Neural crest cell (in vitro differentiated cells): ENCODE measurements around the gene TLR5.

DNA sequence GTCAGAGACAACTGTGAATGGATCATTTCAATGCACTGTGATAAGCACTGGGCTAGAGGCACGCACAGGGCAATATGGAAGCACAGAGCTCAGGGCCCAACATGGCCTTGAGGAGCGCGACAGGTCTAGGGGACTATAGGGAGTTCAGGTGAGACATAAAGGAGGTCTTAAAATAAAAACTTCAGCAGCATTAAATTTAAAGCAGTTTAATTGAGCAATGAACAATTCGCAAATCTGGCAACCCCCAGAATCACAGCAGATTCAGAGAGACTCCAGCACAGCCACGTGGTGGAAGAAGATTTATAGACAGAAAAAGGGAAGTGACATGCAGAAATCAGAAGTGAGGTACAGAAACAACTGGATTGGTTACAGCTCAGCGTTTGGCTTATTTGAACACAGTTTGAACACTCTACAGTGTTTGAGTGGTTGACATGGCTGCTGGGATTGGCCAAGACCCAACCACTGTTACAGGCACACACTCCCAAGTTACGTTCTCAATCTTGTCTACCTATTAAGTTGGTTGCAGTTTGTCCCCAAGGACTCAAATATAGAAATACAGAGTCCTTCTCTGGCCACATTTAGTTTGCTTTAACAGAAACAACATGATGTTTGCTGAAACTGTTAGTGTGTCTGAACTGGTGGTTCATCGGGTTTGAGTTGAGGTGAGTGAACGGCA lies 219.8 kb downstream of the HLX start:
- PRO-cap: no peak

DNA sequence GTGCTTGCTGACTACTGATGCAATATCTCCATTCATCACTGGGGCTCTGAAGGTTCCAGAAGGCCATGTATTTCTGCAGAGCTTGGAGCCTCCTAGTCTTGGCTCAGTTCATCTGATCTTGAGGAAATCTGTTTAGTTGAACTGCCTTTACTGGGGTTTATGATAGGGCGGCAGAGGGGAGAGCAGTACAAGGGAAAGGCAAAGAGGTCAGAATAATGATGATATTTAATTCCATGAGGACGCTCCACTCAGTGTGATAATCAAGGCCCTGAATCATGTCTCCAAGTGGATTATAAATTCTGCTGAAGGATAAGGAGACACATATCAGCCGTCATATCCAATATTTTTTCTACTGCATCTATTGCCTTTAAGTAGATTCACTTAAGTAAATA lies 394.5 kb downstream of the HLX start:
- PRO-cap: no peak

GRCh38 chr1:221698841-221699407 lies 43.0 kb downstream of the DUSP10 start:
- PRO-cap: no peak

- PRO-cap: no peak
These were observed 40.2 kb downstream of the DUSP10 start for GRCh38 chr1:221701574-221702214.

DNA sequence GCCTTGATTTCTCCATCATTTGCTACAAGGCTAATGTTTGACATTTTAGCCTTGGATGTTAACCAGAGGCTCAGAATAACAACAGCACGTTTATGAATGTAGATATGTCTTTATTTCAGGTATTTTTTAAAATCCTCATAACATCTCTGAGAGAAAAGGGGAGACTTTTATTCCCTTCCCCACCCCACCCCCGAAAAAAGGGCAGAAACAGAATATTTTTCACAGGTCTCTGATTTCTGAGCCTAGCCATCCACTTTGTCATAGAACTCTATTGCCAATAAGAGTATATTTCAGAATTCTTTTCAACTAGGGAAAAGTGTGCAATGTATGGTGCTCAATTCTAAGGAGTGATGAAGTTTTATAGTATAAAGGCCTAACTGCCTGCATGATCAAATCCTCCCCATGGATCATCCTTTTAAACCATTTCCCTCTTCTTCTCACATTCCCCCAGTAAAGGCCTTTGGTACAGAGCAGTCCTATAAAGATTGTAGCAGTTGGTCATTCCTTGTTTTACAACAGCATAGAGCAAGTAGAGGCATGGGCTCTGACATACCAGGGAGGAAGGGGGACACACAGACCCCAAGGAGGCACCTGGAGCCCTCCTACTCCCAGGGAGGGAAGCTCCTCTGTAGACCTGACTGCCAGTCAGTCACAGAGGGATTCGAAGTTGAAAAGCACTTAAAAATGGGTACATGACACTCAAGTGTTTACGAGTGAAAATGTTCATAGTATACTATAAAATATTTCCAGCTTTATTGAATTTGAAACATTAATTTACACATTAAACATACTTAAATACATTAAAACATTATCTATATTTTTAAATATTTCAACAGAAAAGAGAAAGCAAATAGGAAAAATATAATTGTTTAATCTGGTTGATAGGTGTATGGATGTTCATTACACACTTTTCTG lies 6.9 kb downstream of the DUSP10 start:
- PRO-cap: no peak

GRCh38 chr1:221738687-221739832 lies 2.8 kb downstream of the DUSP10 start:
- PRO-cap: no peak

GRCh38 chr1:221742190-221742577 lies 295 bp upstream of the DUSP10 start:
- PRO-cap: bidirectional peak, plus-strand start at chr1:221742413, minus-strand start at chr1:221742089

GRCh38 chr1:221809529-221809969 lies 67.7 kb upstream of the DUSP10 start:
- PRO-cap: no peak

DNA sequence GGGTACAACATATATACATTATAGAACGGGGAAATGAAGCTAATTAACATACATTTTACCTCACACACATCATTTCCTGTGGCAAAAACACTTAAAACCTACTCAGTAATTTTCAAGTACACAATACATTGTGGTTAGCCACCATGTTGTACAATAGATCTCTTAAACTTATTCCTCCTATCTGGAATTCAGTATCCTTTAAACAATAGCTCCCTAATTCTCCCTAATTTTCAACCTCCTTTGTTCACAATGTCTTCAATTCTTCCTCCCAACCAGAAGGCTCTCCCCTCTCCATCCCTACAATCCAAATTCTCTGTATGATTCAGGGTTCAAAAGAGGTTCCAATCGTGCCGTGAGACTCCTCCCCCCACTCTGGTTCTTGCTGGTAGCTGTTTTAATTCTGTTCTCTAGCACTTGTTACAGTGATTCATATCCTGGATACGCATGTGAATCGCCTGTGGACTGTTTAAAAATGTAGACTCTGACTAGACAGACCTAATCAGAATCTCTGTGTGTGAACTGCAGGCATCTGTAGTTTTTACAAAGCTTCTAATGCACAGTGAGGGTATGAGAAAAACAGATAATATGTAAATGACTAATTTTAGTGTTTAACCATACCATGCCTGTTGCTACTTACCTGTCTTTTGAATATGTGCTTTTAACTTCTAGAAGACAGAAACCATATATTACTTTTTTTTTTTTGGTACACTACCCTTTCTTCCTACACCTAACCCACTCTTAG lies 87.7 kb upstream of the DUSP10 start:
- PRO-cap: no peak

- PRO-cap: no peak
These were observed 223.3 kb upstream of the DUSP10 start for GRCh38 chr1:221965126-221965699.

DNA sequence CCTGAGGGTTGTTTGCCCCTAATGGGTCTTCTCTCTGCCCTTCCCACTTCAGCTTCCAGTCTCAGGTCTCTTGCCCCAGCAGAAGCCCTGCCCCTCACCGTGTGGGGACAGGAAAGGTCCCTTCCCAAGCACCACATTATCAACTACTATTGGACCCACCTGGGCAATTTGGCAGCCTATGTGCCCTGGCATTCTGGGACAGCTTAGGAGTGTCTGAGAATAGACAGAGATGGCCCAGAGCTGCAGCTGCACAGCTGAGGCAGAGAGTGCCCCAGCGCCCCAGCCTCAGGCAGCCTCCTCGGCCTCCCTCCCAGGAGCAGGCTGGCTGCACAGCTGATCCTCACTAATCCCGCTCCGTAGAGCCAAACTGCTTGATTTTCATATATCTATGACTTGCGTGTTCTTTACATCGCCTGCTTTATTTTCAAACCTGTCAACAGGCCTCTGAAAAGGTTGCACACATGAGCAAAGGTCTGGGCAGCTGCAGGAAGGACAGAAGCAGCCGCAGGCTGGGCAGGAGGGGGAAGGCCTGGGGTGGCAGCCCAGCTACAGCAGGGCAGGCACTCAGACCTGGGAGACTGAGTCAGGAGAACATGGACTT lies 301.5 kb upstream of the DUSP10 start:
- PRO-cap: no peak

- PRO-cap: no peak
These were observed 11.7 kb downstream of the MIA3 start for GRCh38 chr1:222629419-222630236.

DNA sequence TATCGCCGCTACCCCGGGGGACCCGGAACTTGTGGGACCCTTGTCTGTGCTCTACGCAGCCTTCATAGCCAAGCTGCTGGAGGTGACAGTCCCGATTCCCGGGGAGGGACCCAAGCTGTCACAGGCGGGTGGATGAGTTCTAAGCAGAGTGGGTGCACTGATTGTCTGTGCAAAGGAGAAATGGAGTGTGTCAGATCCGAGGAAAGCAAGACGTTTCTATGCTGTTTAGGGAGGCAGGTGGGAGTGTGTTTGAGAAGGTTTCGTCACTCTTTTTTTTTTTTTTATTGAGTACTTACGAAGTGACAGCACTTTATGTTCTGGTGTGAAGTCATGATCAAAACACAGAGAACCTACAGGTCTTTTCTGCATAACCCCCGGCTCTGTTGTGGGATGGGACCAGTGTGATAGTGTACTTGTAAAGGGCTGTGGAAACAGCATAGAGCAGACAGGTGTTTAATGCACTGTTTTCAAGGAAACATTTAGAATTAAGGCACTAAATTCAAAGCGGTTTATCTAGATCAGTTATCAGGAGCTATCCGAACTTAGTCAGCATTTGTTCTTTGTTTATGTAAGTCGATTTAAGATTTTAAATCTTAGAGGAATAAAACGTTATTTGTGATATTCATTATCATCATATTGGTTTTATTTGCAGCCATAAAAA lies 26.7 kb downstream of the MIA3 start:
- PRO-cap: no peak

GRCh38 chr1:223142886-223143630 lies at the start of gene TLR5:
Gene TLR5, minus strand, starts transcription at chr1:223143248.
- PRO-cap: bidirectional peak, plus-strand start at chr1:223143375, minus-strand start at chr1:223142968

GRCh38 chr1:223631738-223631963 lies 33.9 kb downstream of the CAPN8 start:
- PRO-cap: no peak

- PRO-cap: bidirectional peak, plus-strand start at chr1:223652587, minus-strand start at chr1:223652519; bidirectional peak, plus-strand start at chr1:223652886, minus-strand start at chr1:223652823
These were observed 13.0 kb downstream of the CAPN8 start for GRCh38 chr1:223652277-223653154.

- PRO-cap: no peak
These were observed 27.4 kb downstream of the CAPN2 start for GRCh38 chr1:223739381-223740498.

DNA sequence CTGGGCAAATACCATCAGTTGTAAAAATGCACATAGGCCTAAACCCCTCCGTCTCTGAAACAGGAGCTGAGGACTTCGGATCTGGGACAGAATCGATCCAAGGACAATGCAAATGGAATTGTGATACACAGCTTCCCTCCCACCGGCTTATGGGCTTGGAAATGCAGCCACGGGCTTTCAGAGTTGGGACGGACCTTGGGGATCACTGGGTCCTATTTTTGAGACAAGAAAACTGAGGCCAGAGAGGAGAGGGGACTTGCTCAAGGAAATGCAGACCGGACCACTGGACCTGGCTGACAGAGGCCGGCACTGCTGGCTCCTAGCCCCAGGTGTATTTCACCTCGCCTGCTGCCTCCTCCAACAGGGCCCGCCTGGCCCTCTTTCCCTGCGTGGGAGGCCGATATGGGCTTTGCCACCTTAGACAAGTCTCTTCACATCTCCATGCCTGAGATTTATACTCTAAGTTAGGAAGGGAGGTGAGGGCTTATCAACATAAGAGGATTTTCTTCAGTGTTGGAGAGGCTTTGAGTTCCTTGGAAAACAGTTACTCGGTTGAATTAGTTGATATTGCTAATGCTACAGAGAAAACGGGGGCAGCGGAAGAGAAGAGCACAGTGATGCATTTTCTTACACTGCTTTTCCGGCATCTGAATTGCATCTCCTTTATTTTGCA lies 44.5 kb downstream of the CAPN2 start:
- PRO-cap: no peak

GRCh38 chr1:223762035-223762439 lies 49.7 kb downstream of the CAPN2 start:
- PRO-cap: no peak

GRCh38 chr1:223800458-223801188 lies 45.1 kb downstream of the TP53BP2 start:
- PRO-cap: no peak